Natural killer cell (primary cell): ENCODE measurements around the genes NKAP and SASH3.

- PRO-cap: no peak
Observed at GRCh38 chrX:119676608-119677056, 16.3 kb downstream of the SEPTIN6 start.

DNA sequence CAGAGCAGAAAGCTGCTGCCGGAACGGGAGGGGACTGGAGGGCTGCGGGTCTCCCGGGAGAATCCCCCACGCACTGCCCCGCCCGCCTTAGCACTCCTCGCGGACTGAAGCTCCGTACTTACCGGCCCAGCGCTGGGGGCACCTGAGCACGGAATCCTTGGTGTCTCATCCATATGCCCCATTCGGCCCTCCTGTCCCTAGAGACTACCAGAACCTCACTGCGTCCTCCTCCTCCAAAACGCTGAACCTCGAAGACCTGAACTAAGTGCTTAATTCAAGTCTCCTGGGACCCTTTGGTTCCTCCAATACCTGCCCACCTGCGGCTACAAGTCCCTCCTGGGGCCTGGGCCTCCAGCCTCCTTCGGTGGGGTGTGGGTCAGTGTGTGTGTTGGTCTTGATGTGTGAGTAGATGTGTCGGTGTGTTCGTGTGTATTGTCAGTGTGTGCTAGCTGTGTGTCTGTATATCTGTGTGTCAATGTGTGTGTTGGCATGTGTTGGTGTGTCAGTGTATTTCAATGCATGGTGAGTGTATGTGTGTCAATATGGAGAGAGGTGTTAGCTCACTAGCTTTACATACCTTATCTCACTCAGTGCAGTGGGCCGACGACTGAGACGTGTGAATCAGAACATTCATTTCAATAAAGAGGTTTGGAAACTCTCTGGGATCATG, 2.6 kb upstream of the SEPTIN6 start:
- PRO-cap: no peak

- PRO-cap: no peak
Observed at GRCh38 chrX:119786167-119787078, 5.0 kb downstream of the RPL39 start.

GRCh38 chrX:119925500-119925860, 18.1 kb downstream of the NKAP start:
- PRO-cap: no peak

DNA sequence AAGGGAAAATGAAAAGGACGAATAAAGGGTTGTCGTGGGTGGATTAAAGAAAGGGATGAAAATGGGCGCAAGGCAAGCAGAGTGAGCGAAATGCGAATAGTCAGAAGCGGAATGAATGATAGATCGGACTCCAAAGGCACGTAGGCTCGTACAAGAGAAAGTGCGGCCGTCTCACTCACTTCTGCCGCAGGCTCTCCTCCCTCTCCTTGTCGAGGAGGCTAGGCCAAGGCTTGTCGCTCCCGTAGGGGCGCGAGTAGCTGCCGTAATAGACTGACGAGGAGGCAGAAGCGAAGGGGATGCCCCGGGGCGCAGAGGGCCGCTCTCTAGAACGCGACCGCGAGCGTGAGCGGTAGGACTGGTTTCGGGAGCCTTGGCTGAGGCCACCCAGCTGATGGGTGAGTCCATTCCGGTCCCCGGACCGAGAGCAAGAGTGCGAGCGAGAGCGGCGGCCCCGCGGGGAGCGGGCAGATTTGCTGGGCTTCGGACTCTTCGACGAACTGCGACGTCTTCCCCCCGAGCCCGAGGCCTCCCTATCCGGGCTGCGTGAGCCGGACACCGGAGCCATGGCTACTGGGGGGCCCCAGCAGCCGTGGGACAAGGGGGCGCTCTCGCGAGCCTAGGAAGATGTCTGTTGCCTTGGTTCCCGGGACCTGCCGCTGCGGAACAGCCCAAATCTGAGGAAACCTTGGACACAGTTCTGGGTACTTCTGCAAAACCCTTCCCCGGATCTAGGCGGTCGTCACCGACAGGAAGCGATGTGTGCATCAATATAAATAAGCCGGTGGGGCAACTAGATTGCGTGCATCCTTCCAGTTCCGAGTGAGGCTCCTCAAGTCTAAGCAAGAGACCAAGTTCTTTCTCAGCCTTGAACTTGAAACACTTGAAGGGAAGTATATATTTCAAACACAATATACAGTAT, at the start of gene NKAP:
Gene NKAP, minus strand, starts transcription at position 711 of the 919 bp plus-strand sequence.
- PRO-cap: bidirectional peak, plus-strand start at position 284 of the sequence, minus-strand start at position 198 of the sequence; bidirectional peak, plus-strand start at position 812 of the sequence, minus-strand start at position 741 of the sequence

DNA sequence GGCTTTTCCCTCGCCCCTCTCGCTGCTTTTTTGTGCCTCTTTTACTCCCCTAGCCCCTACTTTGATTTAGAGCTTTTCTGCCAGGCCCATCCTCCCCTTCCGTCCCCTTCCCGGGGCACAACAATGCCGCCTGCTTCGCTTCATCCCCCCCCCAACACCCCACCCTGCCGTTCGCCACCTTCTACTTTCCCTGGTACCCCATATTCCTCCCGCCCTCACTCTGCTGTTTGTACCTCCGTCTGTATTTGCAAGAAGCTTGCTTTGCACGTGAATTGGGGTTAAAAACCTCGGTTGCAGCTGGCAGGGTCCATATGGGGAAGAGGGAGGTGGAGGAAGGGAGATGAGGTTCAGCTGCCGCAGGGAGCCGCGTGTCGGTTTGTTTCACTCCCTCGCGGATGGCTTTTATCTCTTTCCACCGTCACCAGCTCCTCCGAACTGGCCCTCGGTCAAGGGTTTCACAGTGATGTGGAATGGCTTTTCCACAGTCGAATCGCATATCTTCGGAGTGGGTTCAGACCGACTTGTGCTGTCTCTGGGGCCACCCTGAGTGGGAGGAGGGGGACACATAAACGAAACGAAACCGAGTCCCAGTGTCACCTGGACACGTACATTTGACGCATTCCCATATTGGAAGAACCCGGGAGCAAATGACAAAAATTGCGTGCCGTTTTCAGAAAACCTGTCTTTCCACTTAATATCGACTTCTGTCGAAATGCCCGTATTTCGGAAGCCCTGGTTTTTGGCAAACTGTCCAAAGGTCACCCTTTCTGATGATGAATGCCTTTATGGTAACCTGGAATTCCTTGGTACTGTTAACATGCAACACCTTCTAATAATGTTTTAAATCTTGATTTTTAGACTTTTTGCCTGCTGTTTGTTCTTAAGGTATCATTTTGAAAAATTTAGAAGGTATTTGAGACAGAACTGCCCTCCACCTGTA, 913 bp downstream of the ZBTB33 start:
- PRO-cap: unidirectional peak, minus-strand start at position 437 of the sequence

DNA sequence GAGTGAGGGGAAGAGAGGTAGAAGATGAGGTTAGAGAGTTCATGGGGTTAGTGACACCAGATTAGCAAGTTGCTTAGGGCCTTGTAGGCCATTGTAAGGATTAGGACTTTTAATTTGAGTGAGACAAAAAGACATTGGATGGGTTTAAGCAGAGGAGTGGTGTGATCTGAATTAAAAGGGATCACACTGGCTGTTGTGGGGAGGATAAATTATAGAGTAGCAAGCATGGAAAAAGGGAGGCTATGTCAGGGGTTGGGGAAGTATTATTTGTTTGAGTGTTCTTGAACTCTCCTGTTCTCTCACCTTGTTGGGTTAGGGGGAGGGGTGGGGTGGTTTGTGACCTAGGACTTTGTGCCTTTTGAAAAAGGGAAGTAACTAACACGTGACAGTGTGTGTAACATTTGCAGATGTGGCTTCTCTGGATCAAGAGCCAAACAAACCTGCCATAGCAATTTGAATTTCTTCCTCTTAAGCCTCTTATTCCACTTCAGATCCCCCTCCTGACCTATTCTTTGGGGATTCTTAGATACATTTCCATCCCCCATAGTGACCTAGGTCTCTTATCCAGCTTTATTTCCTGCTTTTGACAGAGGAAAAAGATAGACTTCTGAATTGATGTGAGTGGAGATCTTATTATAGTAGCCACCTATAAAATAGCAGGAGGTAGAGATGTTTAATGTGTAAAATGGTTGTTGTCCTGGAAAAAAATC, 120.6 kb downstream of the CT47B1 start:
- PRO-cap: no peak

DNA sequence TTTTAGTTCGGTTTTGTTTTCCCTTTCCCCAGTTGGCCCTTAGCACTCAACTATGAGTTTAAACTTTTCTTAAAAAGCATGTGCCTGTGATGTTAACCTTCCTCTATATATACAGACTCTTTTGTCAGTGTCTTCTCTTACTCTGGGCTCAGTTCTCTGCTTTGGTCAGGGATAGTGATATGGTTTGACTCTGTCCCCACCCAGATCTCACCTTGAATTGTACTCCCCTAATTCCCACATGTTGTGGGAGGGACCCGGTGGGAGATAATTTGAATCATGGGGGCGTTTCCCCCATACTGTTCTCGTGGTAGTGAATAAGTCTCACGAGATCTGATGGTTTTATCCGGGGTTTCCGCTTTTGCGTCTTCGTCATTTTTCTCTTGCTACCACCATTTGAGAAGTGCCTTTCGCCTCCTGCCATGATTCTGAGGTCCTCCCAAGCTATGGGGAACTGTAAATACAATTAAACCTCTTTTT, 144.3 kb downstream of the GLUD2 start:
- PRO-cap: no peak

GRCh38 chrX:123803137-123803900, 56.5 kb upstream of the XIAP start:
- PRO-cap: no peak

DNA sequence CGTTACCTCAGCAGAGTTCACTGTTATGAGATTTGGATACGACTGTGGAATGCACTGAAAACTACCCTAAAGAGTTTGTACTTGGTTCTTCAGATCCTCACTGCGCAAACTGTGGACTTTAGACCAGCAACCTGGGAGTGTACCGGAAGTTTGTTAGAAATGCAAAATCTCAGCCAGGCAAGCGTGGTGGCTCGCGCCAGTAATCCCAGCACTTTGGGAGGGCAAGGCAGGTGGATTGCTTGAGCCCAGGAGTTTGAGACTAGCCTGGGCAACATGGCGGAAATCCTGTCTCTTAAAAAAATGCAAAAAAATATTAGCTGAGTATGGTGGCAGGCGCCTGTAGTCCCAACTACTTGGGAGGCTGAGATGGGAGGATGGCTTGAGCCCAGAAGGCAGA, 9.5 kb upstream of the STAG2 start:
- PRO-cap: no peak

DNA sequence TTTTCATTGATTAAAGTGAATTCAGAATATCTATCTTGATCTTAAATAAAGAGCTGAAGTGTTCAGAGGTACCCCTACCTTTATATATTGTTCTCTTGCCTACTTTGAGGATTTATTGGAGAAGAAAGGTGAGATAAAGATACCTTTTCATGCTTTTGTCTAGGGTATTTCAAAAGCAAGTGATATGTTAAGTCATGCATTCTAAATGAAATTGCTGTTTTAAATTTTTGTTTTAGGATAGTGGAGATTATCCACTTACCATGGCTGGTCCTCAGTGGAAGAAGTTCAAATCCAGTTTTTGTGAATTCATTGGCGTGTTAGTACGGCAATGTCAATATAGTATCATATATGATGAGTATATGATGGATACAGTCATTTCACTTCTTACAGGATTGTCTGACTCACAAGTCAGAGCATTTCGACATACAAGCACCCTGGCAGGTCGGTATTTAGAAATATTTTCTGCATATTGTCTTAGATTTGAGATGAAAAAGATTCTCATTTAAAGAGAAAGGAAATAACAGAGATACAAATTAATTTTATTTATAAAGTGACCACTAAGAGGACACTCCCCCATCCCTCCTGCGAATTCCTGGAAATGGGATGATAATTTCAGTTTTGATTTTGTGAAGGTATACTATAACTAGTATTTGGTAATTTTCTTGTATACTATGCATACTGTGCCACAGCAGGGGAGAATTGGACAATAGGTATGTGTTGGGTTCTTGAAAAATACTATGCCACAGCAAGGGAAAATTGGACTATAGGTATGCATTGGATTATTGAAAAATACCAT, 83.6 kb downstream of the STAG2 start:
- PRO-cap: no peak

- PRO-cap: no peak
Observed at GRCh38 chrX:125690475-125690881, 370.8 kb downstream of the TEX13C start.

DNA sequence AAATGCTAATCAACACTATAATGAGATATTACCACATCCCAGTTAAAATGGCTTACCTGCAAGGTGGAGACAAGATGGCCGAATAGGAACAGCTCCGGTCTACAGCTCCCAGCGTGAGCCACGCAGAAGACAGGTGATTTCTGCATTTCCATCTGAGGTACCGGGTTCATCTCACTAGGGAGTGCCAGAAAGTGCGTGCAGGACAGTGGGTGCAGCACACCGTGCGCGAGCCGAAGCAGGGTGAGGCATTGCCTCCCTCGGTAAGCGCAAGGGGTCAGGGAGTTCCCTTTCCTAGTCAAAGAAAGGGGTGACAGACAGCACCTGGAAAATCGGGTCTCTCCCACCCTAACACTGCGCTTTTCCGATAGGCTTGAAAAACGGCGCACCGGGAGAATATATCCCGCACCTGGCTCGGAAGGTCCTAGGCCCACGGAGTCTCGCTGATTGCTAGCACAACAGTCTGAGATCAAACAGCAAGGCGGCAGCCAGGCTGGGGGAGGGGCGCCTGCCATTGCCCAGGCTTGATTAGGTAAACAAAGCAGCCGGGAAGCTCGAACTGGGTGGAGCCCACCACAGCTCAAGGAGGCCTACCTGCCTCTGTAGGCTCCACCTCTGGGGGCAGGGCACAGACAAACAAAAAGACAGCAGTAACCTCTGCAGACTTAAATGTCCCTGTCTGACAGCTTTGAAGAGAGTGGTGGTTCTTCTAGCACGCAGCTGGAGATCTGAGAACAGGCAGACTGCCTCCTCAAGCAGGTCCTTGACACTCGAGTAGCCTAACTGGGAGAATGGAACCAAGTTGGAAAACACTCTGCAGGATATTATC, 92.5 kb downstream of the DCAF12L1 start:
- PRO-cap: no peak

- PRO-cap: no peak
Observed at GRCh38 chrX:129091017-129091629, 432.2 kb downstream of the SMARCA1 start.

DNA sequence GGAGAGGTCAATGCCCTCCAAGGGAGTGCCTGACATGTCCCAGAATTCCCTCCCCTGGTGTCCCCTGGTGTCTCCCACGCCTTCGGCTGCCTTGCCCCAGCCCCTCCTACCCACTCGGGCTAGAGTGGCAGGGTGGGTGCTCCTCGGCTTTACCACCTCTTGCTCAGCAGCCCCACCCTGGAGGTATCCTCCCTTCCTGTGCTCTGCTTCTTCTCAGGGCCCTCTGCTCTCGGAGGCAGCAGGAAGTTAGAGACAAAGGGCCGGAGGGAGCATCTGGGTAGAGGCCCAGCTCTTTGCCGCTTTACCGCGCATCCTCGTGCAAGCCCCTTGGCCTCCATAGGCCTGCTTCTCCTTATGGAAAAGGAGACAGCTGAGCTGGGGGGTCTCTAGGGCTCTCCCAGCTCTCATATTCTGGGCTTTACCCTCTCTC, 17.1 kb downstream of the XPNPEP2 start:
- PRO-cap: unidirectional peak, plus-strand start at position 255 of the sequence

DNA sequence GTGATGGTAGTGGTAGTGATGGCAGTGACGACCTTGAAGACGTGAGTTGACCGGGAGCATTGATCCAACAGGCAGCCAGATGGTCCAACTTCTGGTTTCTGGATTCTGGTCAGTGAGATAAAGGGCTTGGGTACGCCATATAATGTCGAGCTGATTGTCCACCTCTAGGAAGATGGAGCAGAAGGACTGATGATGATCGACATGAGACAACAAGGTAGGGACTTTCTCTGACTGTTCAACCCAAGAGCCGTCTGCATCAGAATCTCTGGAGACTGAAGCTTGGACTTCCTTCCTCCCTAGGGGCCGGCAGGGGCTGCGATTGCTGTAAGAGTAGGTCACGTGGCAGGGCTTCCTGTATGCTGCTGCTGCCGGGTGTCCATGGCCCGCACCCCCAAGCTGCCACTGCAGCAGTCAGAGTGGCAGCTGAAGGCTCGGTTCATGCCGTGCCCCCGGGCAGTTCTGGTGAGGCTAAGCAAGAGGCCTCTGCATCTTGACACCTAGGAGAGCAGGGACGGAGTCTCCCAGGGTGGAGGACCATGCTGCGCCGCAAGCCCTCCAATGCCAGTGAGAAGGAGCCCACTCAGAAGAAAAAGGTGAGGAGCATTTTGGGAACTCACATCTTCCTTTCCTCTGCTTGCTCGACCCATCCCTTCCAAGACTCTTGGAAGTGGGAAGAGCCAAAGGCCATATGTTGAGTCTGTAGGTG, at the start of gene SASH3:
Gene SASH3, plus strand, starts transcription at position 388 of the 706 bp plus-strand sequence.
- PRO-cap: bidirectional peak, plus-strand start at position 407 of the sequence, minus-strand start at position 258 of the sequence

DNA sequence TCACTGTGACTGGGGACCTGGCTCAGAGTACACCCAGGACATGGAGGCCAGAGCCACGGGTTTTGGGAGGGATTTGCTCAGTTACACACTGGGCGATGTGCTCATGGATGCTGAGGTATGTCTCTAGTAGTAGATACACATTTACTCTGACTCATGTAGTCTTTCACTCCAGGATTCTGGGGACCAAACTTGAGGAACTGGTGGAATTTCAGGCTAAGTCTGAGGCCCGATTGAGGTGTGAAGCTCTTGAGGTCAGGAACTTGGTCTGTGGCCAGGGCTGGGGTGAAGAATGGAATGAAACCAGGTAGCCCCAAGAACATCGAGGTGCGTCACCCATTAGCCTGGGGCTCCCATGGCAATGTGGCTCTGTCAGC, 7.7 kb downstream of the SASH3 start:
- PRO-cap: no peak

DNA sequence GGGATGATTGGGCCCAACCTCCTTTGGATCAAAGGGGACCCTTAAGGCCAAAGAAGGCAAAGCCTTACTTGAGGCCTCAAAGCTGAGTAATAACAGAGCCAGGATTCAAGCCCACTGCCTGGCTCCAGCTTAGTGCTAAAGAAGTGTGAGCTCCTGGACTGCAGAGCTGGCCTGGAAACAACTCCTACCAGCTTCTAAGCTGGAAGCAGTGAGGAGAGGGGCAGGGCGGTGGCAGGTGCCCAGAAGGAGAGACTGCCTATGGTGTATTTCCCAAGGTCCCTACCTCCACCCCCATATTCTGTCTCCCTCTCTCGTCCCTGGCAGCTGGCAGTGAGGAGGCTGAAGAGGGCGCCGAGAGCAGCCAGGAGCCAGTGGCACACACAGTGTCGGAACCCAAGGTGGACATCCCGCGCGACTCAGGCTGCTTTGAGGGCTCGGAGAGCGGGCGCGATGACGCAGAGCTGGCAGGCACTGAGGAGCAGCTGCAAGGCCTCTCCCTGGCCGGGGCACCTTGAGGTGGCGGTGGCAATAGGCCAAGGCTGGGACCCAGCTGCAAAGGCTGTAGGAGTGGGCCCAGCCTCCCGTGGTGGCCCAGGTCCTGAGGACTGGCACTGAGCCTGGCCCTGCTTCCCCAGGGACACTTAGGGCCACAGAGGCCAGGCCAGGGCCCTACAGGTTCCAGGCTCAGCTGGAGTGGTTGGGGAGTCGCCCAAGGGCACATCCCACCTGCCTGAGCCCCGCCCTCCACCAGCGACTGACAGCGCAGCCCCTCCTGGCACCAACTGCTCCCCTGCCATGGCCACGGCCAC, 13.8 kb downstream of the SASH3 start:
- PRO-cap: no peak

GRCh38 chrX:130014909-130015759, 32.7 kb downstream of the BCORL1 start:
- PRO-cap: no peak

DNA sequence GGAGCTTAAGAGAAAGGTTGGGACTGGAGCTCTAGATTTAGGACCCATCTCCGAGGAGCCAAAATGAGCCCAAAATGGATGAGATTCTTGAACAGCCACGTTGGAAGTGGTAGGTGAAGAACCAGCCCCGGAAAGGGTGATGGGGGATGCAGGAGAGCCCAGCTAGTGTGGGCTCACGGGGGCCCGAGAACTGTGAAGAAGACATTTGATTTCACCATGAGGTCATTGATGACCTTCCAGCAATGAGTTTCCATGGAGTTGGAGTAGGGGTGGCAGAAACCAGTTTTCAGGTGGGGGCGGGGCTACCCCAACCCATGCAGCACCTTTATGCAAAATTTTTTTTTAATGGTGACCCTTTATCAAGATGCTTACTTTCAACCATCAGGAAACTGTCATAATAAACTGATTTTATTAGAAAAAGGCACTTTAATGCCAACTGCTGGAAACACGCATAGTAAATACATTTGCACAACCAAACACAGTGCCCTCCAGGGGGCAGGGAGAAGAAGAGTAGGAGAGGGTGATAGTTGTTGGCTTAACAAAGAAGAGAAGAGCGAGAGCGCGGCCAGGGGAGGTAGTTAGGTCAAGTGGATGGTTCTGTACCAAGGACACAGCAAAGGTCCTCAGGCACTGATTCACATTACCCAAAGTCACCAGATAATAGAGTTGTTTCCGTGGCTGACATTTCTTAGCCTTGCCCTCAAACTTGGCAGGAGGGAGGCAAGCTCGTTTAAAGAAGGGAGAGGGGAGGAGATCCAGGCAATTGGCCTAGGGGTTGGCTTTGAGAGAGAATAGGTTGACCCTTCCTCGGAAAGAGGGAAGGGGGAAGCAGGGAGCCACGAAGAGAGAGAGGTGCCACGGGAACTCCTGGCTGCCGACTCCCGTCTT, 45.5 kb downstream of the ELF4 start:
- PRO-cap: no peak